Mammary epithelial cell (primary cell): ENCODE measurements around a stretch of chr9.

DNA sequence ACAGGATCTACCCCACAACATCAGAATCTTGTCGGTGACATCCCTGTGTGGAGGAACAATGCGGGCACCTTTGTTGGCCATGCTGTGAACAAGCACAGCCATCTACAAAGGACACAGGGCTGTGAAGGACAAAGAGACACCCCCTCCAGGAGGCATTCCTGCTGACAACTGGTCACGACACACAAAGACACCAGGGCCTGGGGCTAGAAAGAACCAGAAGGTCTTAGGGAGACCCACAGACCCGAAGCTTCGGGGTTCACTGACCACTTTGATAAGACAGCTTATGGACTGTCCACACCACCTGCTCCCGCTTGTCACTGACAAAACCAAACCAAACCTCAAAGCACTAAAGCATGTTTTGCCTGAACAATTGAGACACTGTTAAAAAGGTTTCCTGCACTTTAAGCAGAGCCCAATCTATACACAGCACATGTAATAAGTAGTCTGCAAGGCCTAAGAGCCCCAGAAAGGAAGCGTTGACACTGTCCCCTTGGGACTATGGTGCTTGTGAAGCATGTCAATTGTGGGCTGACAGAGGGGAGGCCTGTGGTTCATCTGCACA lies 184.9 kb downstream of the GAPVD1 start:
- CAGE, long polyA plus RNA = no peak
- RRBS = no CpG with 5 or more reads among the region's 7 CpGs

DNA sequence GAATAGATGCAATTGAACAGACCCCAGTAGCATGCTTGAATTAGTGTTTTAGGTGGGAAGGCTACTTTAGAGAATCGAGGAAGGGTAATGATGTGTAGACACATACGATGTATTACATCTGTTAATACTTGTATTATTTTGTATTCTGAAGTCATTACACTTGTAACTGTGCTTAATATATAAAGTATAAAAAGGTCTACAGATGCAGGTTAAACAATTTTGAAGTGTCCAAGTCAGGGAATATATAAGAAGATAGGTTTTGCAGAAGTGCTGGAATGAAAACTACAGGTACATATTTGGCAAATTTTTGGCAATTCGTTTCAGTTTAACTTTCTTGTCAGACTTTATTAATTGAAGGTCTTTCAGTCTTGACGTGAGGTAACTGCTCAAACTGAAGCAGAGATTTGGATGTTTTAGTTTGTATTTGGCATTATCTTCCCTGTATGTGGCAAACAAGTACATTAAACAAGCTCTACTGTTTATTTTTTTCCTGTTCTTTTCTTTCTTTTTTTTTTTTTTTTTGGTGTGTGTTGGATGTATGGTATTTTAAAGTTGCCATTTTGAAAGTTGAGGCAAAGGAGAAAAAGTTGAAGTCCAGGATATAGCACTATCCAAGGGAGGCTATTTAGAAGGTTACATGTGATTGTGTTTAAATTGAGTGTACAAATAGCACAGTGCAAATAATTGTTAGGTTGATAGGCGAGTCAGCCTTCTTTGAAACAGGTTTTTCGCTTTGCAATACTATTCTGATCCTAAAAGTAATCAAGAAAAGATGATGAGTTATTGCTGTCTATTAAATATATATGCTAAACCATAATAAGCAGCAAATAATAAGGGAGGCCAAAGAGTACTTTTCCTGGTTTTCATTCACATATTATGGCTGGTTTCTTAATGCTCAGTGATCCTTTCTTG lies 2.1 kb downstream of the PBX3 start:
- CAGE, long polyA plus RNA = no peak
- RRBS = no CpG with 5 or more reads among the region's 6 CpGs

DNA sequence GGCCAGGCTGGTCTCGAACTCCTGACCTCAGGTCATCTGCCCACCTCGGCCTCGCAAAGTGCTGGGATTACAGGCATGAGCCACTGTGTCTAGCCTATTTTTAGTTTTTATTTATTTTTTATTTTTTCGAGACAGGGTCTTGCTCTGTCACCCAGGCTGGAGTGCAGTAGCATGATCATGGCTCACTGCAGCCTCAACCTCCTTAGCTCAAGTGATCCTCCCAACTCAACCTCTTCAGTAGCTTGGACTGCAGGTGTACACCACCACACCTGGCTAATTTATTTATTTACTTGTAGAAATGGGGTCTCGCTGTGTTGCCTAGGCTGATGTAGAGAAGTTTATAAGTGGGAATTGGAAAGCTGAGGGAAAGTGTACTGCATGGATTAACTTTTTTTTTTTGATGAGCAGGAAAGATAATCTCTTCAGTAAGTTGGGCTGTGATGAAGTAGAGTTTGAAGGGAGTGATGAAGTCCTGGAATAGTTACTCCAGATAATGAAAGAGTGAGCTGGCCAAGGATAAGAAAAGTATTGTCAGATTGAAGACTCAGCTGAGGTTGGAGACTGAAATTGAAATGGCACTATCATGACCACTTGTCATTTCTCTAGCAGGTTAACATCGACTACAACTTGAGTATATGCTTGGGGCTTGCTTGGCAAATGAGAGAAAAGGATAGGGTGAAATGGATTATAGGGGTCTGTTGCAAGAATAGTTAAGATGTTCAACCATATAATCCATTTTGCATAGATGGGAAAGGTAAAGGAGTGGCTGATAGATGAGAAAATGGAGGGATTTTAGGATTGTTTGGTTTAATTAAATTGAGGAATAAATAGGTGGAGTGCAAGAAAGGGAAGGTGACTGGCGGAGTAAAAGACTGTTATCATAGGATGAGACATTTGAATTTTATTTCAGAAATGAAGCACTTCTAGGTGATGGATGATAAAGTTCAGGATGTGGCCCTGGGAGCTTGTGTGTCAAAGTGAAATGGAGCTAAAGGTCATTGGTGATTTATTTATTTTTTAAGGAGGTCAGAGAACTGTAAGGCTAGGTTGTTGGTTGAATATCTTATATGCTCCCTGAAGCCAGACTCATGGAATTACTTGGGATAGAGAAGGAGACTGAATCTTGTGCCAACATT lies 40.1 kb downstream of the PBX3 start:
- CAGE, long polyA plus RNA = no peak
- RRBS = no CpG with 5 or more reads among the region's 7 CpGs

- CAGE, long polyA plus RNA = no peak
- RRBS = 94% methylated on average over 4 of the region's 38 CpGs
Observed at GRCh38 chr9:126337582-126338461, 11.2 kb downstream of the MVB12B start.

DNA sequence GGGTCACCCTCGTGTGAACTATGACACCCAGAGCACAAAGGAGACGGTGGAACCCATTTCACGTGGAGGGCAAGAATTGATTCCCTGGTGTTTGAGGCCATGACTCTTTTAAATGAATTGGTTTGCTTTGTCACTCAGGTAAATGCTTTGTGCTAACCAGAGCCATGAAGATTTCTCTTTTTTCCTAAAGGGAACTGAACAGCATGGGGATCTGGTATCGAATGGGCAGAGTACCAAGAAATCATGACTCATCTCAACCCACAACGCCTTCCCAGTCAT lies 68.7 kb downstream of the MVB12B start:
- CAGE, long polyA plus RNA = no peak
- RRBS = no CpG with 5 or more reads among the region's 5 CpGs

- CAGE, long polyA plus RNA = no peak
- RRBS = no CpG with 5 or more reads among the region's 6 CpGs
Observed at GRCh38 chr9:126587140-126587605, 26.6 kb upstream of the LMX1B start.

- CAGE, long polyA plus RNA = no peak
- RRBS = no CpG with 5 or more reads among the region's 11 CpGs
Observed at GRCh38 chr9:126672788-126673122, 59.0 kb downstream of the LMX1B start.

DNA sequence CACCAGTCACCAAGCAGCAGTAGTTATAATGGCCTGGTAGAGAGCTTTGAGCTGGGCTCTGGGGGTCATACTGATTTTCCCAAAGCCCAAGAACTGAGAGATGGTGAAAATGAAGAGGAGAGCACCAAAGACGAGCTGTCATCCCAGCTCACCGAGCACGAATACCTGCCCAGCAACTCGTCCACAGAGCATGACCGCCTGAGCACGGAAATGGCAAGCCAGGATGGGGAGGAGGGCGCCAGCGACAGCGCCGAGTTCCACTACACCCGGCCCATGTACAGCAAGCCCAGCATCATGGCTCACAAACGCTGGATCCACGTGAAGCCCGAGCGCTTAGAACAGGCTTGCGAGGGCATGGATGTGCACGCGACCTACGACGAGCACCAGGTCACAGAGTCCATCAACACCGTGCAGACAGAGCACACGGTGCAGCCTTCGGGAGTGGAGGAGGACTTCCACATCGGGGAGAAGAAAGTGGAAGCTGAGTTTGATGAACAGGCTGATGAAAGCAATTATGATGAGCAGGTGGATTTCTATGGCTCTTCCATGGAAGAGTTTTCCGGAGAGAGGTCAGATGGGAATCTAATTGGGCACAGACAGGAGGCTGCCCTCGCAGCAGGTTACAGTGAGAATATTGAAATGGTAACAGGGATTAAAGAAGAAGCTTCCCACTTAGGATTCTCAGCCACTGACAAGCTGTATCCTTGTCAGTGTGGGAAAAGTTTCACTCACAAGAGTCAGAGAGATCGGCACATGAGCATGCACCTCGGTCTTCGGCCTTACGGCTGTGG lies 27.3 kb upstream of the ZBTB34 start:
- CAGE, long polyA plus RNA = no peak
- RRBS = no CpG with 5 or more reads among the region's 30 CpGs

GRCh38 chr9:126861716-126861915 lies 1.2 kb downstream of the ZBTB34 start:
- CAGE, long polyA plus RNA = no peak
- RRBS = no CpG with 5 or more reads among the region's 3 CpGs

DNA sequence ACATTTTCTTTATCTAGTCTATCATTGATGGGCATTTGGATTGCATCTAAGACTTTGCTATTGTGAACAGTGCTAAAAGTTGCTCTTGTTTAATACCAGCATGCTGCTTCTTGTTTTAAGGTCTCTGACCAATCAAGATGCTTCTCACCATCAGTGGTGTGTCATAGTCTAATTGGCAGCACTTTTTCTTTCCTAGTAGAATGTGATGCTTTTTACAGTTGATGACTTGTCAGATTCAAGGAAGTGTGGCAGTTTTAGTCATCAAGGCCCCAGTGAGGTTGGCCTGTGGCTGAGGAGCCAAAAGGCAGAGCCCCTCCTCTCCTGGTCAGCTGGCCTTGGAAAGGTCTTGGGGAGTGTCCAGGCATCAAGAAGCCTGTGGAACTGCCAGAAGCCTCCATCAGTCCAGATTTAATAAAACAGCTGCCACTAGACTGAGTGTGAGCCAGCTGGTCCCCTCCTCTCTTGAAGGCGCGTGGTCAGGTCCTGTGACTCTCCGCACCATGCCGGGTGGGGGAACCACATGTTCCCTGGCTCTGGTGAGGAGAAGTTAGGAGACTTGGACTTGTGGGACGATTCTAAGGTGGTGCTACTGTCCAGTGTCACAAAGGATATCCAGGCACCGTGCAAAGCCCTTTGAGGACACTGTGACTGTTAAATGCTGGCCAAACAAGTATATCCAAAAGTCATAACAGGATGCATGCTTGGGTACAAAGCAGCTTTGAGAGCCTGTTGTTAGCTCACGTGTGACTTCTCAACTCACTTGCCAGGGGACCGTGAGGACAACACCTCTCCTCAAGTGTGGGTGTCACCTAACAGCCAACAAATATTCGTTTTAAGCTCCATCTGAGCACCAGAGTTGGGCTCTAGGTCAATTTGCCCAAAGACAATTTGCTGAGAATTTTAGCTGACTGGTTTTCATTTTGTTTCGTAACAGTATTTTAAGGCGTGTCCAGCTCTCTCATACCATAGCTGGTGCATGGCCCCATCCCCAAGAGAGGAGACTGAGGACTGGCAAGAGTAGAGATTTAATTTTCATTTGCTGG lies 6.1 kb upstream of the ANGPTL2 start:
- CAGE, long polyA plus RNA = no peak
- RRBS = no CpG with 5 or more reads among the region's 11 CpGs

DNA sequence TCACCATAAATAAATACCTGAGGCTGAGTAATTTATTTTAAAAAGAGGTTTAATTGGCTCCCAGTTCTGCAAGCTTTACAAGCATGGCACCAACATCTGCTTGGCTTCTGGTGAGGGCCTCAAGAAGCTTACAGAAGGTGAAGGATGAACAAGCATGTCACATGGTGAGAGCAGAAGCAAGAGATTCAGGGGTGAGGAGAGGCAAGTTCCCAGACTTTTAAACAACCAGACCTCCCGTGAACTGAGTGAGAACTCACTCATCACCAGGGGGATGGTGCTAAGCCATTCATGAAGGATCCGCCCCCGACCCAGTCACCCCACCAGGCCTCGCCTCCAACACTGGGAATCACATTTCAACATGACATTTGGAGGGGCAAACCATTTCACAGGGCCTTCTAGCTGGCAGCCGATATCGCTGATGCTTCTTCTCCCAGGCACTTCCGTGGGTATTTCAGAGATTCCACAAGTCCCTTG lies 60.5 kb upstream of the ANGPTL2 start:
- CAGE, long polyA plus RNA = no peak
- RRBS = no CpG with 5 or more reads among the region's 7 CpGs

DNA sequence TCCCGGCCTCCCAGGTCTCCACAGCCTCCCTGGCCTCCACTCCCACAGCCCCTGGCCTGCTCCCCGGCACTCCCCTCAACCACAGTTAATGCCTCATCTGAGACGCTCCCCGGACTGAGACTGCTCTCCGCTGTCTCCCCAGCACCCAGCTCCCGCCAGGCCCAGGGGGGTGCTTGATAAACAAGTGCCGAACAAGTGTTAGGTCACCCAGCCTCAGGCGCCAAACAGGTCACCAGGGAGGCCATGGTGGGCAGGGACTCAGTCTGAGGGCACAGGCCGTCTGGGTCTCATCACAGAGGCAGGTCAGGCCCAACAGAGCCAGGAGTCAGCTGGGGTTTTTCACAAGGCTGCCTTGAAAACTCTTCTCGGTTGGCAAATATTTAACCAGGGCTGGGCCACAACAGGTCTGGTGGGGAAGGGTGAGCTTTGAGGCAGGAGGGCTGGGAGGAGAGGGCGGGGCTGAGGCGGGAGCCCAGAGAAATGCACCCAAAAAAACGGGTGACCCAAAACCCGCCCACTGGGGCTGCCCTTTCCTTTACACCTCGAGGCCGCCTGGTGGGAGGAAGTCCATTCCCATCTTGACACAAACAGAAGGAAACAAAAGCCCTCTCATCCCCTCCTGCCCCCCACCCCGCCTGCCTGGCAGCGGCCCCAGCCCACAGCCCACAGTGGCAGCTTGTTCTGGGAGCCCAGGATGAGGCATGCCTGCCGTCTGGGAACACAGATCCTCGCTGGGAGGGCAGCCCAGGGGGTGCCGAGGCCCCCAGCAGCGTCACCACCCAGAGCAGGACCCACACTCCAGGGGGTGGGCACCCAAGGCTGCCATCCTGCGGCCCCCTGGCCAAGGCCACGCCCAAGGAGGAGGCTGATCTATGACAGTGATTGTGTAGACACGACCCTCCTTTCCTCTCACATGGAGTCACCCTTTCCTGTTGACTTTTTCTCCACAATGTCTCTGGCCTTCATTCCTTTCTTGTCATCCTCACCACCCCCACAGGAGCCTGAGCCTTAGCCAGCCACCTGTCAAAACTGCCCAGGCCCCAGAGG lies 23.3 kb downstream of the NIBAN2 start:
- CAGE, long polyA plus RNA = no peak
- RRBS = 12% methylated on average over 4 of the region's 25 CpGs

- CAGE, long polyA plus RNA = no peak
- RRBS = no CpG with 5 or more reads among the region's 3 CpGs
Observed at GRCh38 chr9:127561035-127561302, 7.9 kb downstream of the NIBAN2 start.

- CAGE, long polyA plus RNA = no peak
- RRBS = no CpG with 5 or more reads among the region's 10 CpGs
Observed at GRCh38 chr9:127642052-127642763, 30.1 kb downstream of the STXBP1 start.

DNA sequence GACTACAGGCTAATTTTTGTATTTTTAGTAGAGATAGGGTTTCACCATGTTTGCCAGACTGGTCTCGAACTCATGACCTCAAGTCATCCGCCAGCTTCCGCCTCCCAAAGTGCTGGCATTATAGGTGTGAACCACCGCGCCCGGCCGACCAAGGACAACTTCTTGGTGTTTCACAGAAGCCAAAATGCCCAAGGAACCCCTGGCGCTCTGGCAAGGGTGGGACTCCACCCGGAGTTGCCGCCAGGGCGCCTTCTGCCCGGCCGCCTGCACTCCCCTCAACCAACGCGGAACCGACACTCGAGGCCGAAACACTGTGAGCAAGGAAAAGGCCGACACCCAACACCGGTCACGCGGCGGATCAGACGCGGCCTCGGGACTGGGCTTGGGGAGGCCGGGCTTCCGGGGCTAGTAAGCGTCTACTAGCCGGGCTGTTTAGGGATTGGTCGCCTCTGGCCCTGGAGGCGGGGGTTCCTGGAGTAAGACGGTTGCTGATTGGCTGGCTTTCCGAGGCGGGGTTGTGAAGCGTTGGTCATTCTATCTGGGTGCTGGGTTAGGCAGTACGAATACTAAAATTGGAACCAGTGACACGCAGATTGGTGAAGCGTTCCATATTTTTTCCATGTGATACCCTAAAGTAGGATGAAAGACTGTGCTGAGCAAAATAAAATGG lies 7.6 kb upstream of the CFAP157 start:
- CAGE, long polyA plus RNA = no peak
- RRBS = 13% methylated on average over 18 of the region's 39 CpGs

GRCh38 chr9:127742272-127743042 lies 7.4 kb upstream of the TOR2A start:
- CAGE, long polyA plus RNA = no peak
- RRBS = 21% methylated on average over 4 of the region's 43 CpGs

GRCh38 chr9:127754405-127754793 lies 19.3 kb upstream of the TOR2A start:
- CAGE, long polyA plus RNA = no peak
- RRBS = 2% methylated on average over 14 of the region's 29 CpGs

GRCh38 chr9:127754794-127755763 lies 20.0 kb upstream of the TOR2A start:
- CAGE, long polyA plus RNA = no peak
- RRBS = 5% methylated on average over 21 of the region's 81 CpGs

- CAGE, long polyA plus RNA = no peak
- RRBS = no CpG with 5 or more reads among the region's 7 CpGs
Observed at GRCh38 chr9:127761202-127761750, 17.2 kb downstream of the SH2D3C start.

DNA sequence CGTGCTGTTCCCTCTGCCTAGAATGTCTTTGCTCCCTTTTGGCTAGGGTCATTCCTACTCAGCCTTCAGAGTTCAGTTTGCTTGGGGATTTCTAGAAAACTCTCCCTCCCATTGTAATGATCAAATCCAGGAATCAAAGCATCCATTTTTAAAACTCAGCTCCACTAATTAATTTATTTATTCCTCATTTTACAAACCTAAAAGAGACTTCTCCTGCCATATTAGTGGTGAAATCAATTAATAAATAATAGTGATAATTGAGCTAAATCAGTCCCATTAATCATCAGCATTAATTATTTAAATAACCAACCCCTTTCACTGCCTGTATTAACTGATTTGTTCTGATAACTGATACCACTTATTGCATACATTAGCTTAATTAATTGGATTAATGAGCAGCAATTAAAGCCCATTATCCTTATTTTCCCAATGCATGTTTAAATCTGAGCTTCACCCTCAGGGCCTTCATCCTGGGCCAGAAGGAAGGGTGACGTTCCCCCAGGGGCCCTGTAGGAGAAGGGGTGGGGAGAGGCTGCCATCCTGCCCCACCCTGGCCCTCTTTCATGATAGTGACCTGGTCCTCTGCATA lies 12.7 kb downstream of the SH2D3C start:
- CAGE, long polyA plus RNA = no peak
- RRBS = no CpG with 5 or more reads among the region's 2 CpGs